Mesenchymal stem cell of Wharton's jelly (primary cell): ENCODE measurements around the genes TP53I13 and NF1.

DNA sequence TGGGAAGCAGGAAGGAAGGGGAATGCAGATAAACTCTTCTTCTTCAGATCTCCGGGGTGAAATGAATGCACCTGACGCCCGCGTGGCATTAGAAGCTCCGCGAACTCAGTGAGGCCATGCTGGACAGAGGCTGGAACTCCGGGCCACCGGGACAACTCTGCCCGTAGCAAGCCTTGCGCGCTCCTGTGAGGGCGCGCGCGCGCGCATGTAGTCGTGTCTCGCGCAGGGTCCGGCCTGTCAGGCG, 198 bp upstream of the TAOK1 start:
- CAGE, long polyA plus RNA, result no peak

DNA sequence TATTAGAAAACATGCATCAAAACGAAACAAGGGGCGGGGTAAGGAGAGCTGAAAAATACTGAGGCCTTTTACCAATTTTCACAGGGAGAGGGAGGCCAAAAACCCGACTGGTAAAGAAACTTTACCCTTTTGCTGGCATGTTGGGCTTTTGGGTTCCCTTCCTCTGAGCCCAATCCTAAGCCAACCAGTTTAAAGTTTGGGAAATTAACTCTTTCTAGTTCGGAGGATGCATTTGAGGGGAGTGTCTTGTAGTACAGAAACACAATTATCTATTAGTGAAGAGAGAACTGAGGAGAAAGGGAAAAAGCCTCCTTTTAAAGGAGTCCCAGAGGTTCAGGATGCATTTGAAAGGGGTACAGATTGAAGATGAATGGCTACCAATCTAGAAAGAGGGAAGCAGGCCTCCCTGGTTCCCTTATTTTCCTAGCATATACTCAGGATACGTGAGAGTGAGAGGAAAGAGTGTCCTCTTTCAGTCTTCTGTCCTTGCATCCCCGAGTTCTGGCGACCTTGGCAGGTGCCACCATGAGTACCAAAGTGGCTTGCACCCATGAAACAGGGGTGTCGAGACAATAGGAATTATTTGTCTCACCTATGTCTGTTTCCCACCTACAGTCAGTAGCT, 44.0 kb downstream of the TAOK1 start:
- CAGE, long polyA plus RNA, result no peak

DNA sequence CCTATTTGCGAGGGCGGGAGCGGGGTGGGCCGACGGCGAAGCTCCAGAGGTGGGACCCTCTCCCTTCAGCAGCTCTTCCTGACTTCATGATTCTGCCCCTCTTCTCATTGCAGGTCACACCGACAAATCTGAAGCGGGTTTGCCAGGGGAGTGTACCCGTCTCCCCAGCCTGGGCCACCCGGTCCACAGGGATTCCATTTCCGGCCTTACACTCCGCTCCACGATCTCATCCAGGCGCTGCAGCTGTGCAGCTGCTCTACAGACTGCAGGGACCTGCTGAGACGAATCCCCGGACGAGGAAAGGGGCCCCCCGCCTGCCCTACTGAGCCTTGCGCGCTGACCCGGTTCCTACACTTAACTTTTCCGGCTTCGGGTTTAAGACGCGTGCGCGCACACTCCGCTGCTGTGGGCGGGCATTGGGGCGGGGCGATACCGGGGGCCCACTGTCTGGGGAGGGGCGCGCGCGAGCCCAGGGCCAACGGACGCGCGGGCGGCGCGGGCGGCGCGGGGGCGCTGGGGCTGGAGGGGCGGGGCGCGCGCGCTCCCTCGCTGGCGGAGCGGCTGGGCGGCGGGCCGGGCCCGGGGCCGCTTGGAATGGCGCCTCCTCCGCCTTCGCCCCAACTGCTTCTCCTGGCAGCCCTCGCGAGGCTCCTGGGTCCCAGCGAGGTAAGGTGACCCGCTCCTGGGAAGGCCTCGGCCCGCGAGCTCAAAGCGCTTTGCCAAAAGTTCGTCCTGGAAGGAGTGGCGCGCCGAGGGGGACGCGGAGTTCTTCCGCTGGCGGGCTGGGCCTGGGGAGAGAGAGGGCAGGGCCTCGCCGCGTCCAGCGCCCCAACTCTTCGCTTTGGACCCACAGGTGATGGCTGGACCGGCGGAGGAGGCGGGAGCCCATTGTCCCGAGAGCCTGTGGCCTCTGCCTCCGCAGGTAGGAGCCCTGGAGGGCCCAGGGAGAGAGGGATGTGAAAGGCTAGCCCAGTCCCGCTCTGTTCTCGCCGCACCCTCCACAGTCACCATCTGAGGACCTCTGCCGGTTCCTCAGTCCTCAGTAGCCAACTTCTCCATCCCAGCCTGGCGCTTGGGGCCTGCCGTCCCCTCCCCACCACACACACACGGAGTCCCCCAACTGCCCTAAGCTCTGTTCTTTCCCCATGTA, at the start of gene TP53I13:
Gene TP53I13 (plus strand): TSS at position 537 of the 1,150 bp plus-strand sequence.
- CAGE, long polyA plus RNA, result start-site peak on the minus strand centred at position 350 of the sequence, 14 bp wide, 77 and 32 reads in 2 replicates

DNA sequence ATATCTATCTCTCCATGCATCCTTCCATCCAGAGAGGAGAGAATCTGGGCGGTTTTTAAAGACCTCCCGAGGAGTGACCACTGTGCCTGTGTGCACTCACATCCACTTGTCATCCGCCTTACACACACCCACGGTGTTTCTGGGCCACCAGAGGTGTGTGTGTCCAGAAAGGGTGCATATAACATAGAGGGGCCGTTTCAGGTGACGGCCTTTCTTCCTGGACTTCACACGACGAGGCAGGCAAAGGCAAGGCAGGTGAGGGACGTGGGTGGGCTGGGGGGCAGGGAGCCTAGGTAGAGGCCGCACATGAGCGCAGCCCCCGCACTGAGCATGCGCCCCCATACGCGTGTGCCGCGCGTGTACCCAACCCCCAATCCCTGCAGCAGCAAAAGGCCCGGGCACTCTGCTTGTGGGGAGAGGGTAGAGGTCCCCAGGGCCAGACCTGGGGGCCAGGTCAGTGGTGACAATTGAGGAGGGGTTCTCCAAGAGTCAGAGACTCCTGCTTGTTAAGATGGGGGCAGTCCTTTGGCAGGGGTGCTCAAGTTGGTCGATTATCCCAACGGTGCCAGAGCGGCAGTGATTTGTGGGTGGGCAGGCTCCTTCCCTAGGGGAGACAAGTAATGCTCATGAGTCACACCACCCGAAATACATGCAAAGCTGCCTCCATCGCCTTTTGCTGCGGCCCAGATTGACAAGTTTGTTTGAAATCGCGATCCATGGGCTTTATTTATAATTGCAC, 915 bp upstream of the GIT1 start:
- CAGE, long polyA plus RNA, result no peak

- CAGE, long polyA plus RNA, result no peak
These were observed 19.3 kb upstream of the CORO6 start for GRCh38 chr17:29641681-29642760.

DNA sequence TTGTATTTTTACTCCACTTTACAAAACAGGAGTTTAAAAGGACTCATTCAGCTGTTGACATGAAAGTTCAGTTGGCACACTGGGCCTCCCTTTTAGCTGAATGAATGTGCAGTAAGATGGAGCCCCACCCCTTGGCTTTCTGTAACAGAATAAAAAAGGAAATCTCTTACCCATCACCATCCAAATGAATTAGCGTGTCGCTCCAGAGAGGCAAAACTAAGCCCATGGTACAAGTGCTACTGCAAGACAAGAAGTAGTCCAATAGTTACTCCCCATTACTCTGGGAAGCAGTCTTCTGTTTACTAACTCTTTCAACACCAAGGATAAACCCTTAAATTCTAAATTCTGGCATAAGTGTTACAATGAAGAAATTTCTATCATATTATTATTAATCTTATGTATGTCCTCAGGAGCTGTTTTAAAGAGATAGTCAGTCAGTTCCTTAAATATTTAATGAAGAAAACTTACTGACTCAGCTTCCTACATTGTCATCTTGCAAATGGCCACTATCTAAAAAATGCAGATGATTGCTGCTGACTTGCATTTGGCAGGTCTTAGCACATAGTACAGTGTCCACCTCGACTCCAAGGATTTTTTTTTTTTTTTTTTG, 54.9 kb upstream of the CORO6 start:
- CAGE, long polyA plus RNA, result no peak

- CAGE, long polyA plus RNA, result no peak
These were observed 87.1 kb downstream of the SSH2 start for GRCh38 chr17:29842944-29843302.

- CAGE, long polyA plus RNA, result no peak
These were observed 847 bp downstream of the SSH2 start for GRCh38 chr17:29928814-29929948.

GRCh38 chr17:30120439-30121106, 4.0 kb downstream of the NSRP1 start:
- CAGE, long polyA plus RNA, result no peak

DNA sequence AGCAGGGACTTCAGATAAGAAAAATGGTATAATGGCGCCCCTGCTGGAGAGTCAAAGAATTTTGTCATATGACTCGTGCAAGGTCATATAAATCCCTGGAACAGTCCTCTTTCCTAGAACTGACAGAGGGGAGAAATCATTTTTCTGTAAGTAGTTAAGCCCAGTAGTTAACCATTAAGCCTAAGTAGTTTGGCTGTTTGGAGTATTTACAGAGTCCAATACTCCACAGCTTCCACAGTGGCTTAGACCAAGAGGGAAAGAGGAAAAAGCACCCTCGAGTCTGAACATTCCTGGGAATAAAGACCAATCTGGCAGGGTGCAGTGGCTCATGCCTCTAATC, 2.9 kb upstream of the TMIGD1 start:
- CAGE, long polyA plus RNA, result no peak

- CAGE, long polyA plus RNA, result no peak
These were observed 7.1 kb upstream of the TMIGD1 start for GRCh38 chr17:30340781-30341504.

DNA sequence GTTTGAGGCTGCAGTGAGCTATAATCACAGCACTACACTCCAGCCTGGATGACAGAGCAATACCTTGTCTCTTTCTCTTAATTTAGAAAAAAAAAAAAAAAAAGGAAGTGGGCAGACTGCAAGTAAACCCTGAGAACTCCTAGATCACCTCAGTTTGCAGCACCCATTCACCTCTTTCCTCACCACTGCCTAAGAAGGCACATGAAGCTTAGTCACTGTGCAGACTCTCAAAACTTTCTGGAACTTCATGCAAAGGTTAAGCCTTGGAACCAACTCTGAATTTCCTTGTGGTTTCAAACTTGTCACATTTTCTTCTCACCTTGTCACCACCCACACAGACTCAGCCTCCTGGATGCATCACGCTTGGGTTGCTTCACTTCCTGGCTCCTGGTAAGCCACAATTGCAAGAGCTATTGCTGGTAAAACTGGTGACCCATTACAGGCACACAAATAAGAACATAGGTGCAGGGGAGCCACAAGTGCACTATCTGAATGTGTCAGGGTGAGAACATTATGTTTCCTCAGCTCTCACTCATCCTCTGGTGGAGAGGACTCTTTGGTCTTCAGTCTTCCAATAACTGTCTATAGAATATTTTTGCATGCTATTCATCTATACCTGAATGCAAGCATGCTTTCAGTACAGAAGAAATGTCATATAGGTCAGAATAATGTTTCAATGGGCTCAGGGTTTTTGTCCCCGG, 14.9 kb upstream of the CPD start:
- CAGE, long polyA plus RNA, result no peak

DNA sequence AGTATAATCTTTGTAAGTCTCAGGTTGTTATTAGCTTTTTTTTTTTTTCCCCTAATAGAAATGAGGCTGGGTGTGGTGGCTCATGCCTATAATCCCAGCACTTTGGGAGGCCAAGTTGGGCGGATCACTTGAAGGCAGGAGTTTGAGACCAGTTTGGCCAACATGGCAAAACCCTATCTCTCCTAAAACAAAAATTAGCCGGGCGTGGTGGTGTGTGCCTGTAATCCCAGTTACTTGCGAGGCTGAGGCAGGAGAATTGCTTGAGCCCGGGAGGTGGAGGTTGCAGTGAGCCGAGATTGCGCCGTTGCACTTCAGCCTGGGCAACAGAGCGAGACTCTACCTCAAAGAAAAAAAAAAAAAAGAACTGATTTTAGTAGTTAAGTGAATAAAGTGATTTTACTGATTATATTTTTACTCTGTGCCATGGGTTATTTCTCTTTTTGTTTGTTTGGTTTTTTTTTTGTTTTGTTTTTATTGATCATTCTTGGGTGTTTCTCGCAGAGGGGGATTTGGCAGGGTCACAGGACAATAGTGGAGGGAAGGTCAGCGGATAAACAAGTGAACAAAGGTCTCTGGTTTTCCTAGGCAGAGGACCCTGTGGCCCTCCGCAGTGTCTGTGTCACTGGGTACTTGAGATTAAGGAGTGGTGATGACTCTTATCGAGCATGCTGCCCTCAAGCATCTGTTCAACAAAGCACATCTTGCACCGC, 89.1 kb downstream of the CRLF3 start:
- CAGE, long polyA plus RNA, result no peak

DNA sequence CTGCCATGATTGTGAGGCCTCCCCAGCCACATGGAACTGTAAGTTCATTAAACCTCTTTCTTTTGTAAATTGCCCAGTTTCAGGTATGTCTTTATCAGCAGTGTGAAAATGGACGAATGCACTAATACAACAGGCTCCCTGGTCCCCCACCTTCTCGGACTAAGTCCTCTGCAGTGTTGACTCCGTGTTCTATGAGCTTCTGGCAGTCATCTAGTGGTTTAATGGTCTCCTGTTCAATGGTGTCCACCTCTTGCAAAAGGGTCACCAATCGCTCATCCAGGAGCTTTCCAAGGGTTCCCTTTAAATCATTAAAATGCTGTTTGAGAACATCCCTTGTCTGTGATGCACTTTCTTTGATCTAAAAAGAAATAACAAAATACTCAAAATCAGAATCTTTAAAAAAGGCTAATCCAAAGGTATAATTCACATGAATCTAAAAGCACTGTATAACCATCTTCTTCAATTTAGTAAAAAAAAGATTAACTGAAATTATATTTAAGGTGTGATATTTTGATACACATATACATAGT, 20.7 kb downstream of the CRLF3 start:
- CAGE, long polyA plus RNA, result no peak

GRCh38 chr17:30822776-30823326, 1.6 kb downstream of the CRLF3 start:
- CAGE, long polyA plus RNA, result no peak

GRCh38 chr17:31094837-31095742, at the start of gene NF1:
Gene NF1, plus strand, starts transcription at chr17:31094977.
- CAGE, long polyA plus RNA, result no peak

- CAGE, long polyA plus RNA, result no peak
These were observed 67.4 kb downstream of the OMG start for GRCh38 chr17:31229587-31230051.

DNA sequence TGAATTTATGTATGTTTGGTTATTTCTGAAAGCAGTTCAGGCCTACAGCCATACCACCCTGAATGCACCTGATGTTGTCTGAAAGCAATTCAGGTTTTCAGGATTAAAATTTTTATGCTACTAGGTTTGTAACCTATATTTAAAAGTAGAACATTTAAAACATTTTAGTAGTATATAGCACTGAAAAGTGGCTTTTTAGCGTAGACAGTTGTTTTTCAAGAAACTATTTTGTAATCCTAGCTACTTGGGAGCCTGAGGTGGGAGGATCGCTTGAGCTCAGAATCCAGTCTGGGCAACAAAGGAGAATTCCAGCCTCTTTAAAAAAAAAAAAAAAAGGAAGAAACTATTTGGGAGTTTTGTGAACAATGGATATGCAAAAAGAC, 17.8 kb downstream of the OMG start:
- CAGE, long polyA plus RNA, result no peak

GRCh38 chr17:31375212-31375789, 16.2 kb upstream of the RAB11FIP4 start:
- CAGE, long polyA plus RNA, result no peak

DNA sequence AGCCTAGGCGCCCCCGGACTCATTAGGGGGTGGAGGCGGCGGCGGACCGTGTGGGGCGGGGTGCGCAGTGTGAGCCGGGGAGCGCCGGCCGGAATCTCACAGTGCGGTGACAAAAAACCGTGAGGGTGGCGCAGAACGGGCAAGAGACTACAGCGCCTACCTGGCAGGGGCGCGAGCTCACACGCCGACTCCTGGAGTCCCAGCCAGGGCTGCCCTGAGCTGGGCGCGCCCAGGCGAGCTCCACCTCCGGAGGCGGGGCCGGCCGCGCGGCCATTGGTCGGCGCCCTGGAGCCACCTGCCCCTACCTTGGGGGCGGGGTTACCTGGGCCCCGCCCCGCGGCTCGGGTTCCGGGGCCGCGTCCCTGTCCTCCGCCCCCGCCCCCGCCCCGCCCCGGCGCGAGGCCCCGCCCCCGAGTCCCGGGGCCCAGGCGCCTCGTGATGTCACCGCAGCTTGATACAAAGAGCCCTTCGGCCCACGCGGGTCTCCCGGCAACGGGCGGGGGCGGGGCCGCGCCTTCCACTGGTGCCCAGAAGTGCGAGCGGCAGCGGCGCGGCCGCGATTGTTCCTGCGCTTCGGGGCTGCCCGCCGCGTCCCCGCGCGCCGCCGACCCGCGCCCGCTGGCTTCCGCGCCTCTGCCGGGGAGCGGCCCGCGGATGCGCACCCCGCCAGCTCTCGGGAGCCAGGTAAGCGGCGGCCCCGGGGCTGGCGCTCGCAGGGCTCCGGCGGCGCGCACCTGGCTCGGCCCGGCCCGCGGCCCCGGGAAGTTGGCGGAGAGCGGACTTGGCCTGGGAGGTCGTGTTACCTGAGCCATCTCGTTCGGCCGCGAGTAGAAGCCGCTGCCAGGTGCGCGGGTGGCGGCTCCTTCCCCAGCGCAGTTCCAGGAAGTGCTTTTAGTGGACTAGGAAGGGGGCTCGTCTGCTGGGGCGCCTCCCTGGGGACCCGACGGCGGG, 96.4 kb downstream of the RAB11FIP4 start:
- CAGE, long polyA plus RNA, result no peak